OCI-LY7 (cell line): ENCODE measurements around a stretch of chr7.

DNA sequence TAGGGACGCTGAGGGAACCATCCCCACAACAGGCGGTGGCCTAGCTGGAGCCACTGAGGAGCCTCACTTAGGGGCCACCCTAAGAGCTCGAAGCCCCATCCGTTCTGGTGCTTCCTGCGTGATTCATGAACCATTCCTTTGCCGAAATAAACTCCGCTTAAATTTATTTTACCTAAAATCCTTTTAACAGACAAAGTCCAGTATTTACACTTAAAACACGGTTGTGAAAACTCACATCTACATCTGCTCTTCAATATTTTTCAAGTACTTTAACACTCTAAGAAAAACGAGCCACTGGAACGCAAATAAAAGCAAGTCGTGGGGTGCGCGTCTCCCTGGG lies 161.9 kb upstream of the FAM20C start:
- PRO-cap, result no peak
- RAMPAGE, long total RNA, result no peak

- PRO-cap, result no peak
- RAMPAGE, long total RNA, result no peak
Observed at GRCh38 chr7:82035-82839, 110.1 kb upstream of the FAM20C start.

DNA sequence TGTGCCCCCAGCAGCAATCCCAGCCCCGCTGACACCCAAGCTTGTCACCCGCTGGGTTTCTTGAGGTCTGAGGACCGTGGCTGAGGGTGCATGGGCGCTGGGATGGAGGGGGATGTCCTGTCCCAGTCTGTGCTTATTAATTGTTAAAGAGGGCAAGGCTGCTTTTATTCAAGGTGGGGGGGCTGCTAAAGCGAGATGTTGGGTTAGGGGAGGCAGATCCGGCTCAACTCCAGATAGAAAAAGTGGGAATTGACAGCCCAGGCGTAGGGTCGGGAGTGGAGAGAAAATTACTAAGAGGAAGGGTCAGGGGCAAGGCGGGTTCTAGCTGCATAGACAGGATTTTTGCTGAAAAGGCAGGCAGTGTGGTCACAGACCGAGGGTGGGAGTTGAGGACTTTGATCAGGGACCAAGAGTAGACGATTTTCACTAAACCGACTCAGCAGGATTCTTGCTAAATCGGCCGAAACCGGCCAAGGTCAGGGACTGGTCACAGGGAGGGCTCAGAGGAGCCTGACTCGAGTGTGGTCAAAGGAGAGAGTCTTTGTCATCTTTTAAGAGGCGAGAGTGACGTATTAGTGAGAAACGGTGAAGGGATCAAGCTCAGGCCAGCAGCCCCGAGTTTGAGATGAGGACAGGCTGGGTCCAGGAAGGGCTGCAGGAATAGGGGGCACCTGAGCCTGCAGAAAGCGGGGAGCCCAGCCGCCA lies 41.8 kb upstream of the FAM20C start:
- PRO-cap, result no peak
- RAMPAGE, long total RNA, result no peak

DNA sequence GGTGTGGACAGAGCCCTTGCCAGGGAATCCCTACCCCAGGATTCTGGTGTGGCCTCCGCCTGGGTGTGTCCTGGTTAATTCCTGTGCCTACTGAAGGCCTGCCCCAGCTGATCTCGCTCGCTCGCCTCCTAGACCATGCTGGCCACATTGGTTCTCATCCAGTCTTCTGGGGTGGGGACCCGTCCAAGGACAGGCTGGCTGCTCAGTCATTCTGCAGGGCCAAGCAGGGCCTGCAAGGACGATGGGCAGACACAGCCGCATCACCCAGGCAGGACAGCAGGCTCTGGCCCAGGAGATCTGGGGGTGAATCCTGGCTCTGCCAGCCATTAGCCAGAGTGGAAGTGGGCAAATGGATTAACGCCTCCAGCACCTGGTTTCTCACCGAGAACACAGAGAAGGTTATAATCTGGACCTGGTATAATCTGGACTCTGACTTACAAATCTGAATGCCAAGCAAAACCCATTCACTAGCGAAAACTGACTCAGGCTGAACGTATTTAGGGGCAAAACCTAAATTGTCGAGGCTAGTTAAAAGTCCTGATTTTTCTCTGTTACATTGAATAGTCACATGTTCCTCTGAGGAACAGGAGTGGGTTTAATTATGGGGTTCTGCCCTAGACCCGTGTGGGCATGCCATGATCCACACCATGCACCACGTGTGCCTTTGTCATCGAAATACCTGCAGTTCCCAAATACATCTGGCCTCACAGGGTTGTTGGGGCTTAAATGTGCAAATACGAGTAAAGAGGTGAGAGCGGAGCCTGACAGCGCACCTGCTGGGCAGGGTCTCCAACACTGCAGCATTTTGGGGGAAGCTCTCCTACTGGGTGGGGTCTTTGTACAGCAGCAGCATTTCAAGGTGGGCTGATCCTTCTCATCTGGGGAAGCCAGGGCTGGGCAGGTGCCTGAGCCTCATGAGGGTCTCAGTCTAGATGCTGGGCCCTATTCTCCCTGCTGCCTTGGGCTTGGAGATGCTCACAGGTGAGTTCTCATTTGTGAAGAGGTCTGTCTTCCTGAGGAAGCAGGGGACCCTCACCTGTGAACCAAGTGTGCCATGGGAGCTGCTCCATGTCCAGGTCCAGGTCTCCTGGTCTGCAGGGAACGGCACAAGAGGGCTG lies 6.0 kb downstream of the FAM20C start:
- PRO-cap, result no peak
- RAMPAGE, long total RNA, result no peak

GRCh38 chr7:235160-235564 lies 42.8 kb downstream of the FAM20C start:
- PRO-cap, result no peak
- RAMPAGE, long total RNA, result no peak

DNA sequence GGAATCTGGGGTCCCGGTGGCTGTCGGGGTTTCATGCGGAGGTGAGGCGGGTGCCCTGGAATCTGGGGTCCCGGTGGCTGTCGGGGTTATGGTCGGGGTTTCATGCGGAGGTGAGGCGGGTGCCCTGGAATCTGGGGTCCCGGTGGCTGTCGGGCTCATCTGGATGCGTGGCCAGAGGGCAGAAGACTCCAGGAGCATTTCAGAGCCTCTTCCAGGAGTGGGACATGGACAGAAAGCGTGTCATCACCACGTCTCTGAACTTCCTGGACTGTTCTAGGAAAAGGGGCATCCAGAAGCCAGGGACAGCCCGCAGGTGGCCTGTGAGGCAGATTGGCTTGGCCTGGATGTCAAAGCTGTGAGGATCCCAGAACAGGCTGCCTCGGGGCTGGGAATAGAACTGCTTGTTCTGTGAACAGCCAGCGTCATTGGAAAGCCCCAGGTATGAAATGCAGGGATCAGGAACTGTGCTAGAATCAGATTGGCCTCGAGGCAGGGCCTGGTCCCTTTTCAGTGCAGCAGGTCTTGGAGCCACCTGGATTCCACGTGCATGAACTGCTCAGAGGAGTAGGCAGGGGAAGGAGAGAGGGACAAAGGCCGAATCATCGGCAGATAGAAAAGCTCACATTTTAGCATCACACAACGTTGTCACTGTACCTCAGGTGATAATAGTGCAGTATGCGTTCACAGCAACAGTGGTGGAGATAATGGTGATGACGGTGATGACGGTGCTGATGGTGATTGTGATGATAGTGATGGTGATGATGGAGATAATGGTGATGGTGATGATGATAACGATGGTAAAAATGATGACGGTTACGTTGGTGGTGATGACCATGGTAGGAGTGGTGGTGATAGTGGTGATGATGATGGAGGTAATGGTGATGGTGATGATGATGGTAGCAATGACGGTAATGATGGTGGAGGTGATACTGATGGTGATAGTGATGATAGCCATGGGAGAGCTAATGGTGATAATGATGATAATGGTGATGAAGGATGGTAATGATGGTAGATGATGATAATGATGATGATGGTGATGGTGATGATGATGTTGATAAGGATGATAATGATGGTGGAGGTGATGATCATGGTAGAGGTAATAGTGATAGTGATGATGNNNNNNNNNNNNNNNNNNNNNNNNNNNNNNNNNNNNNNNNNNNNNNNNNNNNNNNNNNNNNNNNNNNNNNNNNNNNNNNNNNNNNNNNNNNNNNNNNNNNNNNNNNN lies 44.8 kb downstream of the FAM20C start:
- PRO-cap, result no peak
- RAMPAGE, long total RNA, result no peak

GRCh38 chr7:246051-246655 lies 43.8 kb upstream of the FOXL3 start:
- PRO-cap, result no peak
- RAMPAGE, long total RNA, result no peak

DNA sequence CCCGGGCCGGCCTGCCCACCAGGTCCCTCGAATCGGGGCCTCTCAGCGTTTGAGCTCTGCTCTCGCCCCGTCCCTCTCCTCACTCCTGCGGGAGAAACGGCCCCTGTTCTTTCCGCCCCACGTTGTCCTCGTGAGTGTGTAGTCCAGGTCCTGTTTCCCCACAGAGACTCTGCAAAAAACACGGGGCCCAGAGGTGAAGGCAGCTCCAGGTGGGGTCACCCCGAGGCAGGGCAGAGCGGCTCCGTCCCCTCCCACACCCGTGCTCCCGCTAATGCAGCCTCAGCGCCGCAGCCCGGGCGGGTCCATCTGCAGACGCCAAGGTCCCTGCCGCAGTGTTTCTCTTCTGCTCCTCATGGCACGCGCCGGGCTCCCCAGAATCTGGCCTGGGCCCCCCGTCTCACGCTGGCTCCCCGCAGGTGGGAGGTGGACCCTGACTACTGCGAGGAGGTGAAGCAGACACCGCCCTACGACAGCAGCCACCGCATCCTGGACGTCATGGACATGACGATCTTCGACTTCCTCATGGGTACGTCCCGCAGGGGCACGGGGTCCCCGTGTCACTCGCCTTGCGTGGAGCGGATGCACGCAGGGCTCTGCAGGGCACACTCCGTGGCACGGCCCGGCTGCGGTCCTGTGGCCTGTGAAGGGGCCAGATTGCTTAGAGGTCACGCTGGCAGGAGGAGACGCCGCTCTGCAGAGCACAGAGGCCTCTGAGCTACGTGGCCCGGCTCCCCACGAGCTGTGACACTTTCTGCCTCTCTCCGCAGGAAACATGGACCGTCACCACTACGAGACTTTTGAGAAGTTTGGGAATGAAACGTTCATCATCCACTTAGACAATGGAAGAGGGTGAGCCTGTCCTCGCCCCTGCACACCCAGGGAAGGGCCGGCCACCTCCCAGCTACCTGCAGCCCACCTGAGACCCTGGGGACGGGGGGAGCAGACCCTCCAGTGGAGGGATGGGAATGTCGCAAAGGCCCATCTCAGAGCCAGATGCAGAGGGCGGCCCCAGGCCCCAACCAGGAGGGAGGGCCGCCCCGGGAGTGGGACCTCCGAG lies 33.4 kb upstream of the FOXL3 start:
- PRO-cap, result no peak
- RAMPAGE, long total RNA, result no peak

DNA sequence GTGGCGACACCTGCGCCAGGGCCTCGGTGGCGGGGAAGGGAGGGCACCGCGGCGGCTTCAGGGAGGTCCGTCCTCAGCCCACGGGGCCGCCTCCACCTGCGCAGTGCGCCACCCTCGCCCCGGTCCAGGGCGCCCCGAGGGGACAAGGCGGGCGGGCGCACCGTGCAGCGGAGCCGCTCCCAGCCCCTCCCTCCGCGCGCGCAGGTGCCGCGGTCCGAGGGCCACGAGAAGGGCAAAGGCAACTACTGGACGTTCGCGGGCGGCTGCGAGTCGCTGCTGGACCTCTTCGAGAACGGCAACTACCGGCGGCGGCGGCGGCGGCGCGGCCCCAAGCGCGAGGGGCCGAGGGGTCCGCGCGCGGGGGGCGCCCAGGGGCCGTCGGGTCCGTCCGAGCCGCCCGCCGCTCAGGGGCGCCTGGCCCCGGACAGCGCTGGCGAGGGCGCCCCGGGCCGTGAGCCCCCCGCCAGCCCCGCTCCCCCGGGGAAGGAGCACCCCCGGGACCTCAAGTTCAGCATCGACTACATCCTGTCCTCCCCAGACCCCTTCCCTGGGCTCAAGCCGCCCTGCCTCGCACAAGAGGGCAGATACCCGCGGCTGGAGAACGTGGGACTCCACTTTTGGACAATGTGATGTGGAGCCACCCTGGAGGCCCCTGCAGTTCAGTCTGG lies 1.0 kb downstream of the FOXL3 start:
- PRO-cap, result no peak
- RAMPAGE, long total RNA, result no peak

DNA sequence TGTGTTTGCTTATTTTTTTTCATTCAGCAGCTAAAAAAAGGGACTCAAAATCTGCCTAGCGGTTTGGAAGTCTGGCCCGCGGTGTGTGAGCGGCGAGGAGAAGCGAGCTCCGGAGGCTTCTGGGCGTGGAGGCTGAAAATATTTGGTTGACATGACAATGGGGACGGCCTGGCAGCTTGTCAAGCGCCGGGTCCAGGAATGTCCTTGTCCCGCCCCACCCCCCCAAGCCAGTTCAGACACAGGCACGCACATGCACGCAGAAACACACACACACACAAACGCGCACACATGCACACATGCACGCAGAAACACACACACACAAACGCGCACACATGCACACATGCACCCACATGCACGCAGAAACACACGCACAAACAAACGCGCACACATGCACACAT lies 43.5 kb downstream of the FOXL3 start:
- PRO-cap, result no peak
- RAMPAGE, long total RNA, result no peak

- PRO-cap, result no peak
- RAMPAGE, long total RNA, result no peak
Observed at GRCh38 chr7:351069-352264, 61.5 kb downstream of the FOXL3 start.

GRCh38 chr7:353917-354177 lies 63.9 kb downstream of the FOXL3 start:
- PRO-cap, result no peak
- RAMPAGE, long total RNA, result no peak

DNA sequence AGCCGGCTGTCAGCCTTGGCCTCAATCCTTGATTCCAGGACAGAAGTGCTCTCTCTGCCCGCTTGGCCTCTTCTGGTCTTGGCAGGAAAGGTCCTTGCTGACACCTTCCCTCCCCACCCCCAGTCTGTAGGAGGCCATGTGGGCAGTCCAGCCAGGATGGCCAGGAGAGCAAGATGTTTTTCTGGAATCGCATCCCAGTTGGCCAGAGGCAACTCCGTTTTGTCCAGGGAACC lies 101.0 kb downstream of the PDGFA start:
- PRO-cap, result no peak
- RAMPAGE, long total RNA, result no peak

DNA sequence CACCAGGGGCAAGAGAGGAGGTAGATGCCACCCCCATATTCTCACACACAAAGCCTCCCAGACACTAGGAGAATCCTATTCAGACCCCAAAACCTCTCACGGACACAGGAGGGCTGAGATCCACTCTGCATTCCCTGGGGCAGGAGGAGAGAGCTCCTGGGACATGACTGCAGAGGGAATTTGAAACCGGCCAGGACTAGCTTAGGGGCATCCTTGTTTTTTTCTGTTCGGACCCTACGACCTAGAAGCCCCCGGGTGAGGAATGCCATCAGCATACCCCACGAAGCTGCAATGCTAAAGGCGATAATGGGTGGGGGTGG lies 4.1 kb downstream of the PDGFA start:
- PRO-cap, result no peak
- RAMPAGE, long total RNA, result no peak

- PRO-cap, result no peak
- RAMPAGE, long total RNA, result no peak
Observed at GRCh38 chr7:520563-520841, 856 bp upstream of the PDGFA start.

GRCh38 chr7:542745-543727 lies 23.4 kb upstream of the PDGFA start:
- PRO-cap, result no peak
- RAMPAGE, long total RNA, result no peak

- PRO-cap, result no peak
- RAMPAGE, long total RNA, result no peak
Observed at GRCh38 chr7:590636-591329, 71.1 kb upstream of the PDGFA start.

DNA sequence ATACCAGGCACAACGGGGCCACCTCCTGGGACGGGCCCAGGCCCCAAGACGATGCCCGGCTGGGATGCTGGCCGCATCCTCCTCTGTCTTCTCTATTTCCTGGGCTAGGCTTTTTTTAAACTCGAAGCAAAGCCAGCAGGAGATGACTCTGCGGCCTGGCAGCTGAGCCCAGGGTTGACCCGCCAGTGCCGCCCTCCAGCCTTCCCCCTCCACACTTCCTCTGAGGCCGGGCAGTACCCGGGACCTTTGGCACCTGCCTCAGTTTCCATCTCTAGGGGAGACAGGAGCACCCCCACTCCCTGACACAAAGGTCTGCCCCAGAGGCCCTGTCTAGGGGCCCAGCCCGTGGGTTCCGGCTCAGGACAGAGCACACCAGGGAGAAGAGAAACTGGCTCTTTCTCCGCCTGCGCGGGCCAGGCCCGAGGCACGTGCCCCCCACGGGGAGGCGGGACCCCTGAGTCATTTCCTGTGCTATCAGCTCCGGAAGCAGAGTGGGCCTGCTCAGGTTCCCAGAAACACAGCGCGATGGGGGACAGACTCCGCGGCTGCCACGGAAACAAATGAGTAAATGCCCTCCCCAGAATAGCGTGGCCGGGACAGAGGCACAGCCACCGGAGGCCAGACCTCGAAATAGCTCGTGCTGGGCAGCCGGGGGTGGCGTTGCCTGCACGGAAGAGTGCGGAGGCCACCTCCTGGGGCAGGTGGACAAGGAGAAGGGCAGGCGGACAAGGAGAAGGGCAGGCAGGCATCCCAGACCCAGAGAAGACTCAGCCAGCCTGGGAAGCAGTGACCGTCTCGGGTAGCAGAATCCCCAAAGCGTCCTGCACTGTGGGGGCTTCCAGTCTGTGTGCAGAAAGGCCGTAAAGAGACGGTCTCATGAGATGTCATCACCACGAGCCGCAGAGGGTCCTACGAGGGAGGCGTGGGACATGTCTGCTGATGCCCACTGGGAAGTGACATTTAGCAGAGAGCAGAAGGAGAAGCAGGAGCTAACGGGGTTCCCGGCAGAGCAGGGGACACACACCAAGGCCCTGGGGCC lies 84.8 kb upstream of the PDGFA start:
- PRO-cap, result no peak
- RAMPAGE, long total RNA, result no peak

DNA sequence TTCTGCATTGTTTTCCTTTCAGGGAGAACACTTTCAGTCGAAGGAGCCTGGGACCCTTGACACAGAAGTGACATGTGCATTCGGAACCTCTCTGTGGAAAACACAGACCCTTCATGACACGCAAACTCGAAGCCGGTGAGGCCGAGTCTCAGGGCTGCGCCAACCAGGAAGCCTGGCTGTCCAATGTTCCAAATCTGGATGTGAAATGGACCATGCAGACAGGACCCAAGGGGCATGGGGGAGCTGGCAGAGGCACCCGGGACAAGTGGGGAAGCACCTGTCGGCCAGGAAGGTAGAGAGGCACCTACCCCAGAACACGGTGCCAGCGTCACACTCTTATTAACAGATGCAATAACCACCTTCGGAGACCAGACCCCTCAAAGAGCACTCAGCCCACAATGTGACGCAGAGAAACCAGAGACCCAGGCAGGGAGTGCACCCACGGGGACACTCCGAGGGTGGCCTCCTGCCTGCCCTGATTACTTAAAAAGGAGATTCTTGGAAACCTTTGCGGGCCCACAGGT lies 88.3 kb upstream of the PDGFA start:
- PRO-cap, result no peak
- RAMPAGE, long total RNA, result no peak

- PRO-cap, result no peak
- RAMPAGE, long total RNA, result no peak
Observed at GRCh38 chr7:740980-741604, 14.0 kb upstream of the PRKAR1B start.